Metastatic Breast Carcinoma in the Brain (tissue), 10 donors: Measurements from ENCODE around the genes SLC22A8 and RCOR2.

- PRO-cap, 10 experiments = no peak in any of the 10 experiments
Measured at GRCh38 chr11:62833357-62834127, 1.7 kb upstream of the STX5 start.

- PRO-cap, 10 experiments = no peak in any of the 10 experiments
Measured at GRCh38 chr11:62851938-62852740, 12.7 kb upstream of the WDR74 start.

- PRO-cap, 10 experiments = no peak in any of the 10 experiments
Measured at GRCh38 chr11:63015491-63016075, at the start of gene SLC22A8. Gene SLC22A8, minus strand, starts transcription at chr11:63015841.

DNA sequence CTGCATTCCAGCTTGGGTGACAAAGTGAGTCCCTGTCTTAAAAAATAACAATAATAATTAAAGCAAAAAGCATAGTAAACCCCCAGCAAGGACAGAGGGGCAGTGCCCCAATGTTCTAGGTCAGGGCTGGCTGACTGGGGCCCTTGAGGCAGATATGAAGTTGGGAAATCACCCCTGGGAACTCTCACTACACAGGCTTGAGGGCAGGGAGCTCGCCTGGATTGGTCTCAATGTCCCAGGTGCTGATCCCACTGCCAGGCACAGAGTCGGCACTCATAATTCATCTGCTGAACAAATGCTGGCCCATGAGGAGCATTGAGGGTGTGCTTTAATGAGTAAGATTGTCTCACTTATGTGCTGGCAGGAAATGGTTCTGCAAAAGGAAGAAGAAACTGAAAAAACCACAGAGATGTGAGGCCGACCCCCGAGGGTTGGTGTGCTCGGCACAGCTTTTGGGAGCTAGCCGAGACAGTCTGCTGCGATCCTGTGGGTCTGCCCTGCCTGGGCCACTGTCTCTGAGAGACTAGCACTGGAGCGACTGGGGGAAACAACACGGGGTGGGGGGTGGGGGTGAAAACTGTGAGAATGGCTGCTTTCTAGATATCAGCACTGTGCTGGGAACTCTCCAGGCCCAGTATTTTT, 9.4 kb downstream of the PLAAT2 start:
- PRO-cap, 10 experiments = peak in 2 of 10 experiments; most common plus-strand start position 406 of the sequence (in 2); most common minus-strand start position 271 of the sequence (in 1)

DNA sequence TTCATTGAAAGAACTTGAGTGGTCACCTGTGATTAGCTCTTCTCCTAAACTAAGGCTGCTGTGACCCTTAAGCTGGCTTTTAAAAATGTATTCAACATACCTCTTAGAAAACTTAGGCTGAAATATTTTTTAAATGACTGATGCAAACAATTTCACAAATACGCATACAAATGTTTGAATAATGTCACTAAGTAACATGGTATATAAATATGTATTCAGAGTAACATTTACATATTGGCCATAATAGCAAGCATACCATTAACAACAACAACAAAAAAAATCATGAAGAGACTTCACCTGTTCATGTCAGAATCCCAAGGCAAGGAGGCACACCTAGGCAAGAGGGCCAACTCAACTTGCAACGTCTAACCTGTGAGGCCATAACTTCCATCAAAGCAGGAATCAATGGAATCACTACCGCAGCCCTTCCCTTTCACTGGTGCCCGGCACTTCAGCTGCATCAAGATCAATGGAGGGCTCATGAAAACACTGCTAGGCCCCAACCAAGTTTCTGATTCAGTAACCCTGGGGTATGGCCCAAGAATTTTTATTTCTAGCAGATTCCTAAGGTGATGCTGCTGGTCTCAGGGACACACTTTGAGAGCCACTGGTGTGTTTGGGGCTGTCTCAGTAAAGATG, 8.2 kb downstream of the ZFTA start:
- PRO-cap, 10 experiments = peak in 1 of 10 experiments; most common minus-strand start position 465 of the sequence (in 1)

- PRO-cap, 10 experiments = peak in 10 of 10 experiments; most common plus-strand start chr11:63917027 (in 8); most common minus-strand start chr11:63917159 (in 6)
Measured at GRCh38 chr11:63916752-63917700, at the start of gene RCOR2. Gene RCOR2, minus strand, starts transcription at chr11:63917164.

GRCh38 chr11:63919912-63920617, 3.1 kb upstream of the RCOR2 start:
- PRO-cap, 10 experiments = peak in 1 of 10 experiments; most common plus-strand start chr11:63920435 (in 1); most common minus-strand start chr11:63920254 (in 1)

GRCh38 chr11:63951931-63952781, 13.4 kb downstream of the NAA40 start:
- PRO-cap, 10 experiments = no peak in any of the 10 experiments

DNA sequence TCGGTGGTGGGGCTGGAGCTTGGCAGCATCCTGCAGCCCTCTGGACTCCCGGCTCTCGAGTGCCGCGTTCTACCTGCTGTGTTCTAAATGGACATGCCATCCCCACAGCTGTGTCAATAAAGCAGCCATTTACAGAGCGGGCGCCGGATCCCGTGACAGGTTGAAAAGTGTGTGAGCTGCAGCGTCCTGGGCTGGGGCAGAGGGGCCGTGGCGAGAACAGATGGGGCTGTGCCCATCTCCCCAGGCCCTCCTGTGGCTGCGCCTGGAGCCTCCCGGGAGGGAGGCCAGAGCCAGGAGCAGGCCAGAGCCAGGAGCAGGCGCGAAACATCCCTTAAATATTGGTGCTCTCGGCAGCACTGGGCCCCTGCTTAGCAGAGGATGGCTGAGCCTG, 46.1 kb downstream of the FLRT1 start:
- PRO-cap, 10 experiments = no peak in any of the 10 experiments

DNA sequence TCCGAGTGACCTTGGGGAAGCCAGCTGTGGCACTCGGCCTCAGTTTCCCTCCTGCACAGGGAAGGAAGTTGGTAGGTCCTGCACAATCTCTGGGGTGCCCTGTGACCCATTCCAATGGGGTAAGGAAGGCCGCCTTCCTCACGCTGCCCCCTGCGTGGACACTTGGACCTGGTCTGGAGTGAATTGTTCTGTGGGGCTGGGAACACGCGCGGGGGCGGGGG, 689 bp downstream of the MACROD1 start:
- PRO-cap, 10 experiments = peak in 1 of 10 experiments; most common minus-strand start position 175 of the sequence (in 1)

DNA sequence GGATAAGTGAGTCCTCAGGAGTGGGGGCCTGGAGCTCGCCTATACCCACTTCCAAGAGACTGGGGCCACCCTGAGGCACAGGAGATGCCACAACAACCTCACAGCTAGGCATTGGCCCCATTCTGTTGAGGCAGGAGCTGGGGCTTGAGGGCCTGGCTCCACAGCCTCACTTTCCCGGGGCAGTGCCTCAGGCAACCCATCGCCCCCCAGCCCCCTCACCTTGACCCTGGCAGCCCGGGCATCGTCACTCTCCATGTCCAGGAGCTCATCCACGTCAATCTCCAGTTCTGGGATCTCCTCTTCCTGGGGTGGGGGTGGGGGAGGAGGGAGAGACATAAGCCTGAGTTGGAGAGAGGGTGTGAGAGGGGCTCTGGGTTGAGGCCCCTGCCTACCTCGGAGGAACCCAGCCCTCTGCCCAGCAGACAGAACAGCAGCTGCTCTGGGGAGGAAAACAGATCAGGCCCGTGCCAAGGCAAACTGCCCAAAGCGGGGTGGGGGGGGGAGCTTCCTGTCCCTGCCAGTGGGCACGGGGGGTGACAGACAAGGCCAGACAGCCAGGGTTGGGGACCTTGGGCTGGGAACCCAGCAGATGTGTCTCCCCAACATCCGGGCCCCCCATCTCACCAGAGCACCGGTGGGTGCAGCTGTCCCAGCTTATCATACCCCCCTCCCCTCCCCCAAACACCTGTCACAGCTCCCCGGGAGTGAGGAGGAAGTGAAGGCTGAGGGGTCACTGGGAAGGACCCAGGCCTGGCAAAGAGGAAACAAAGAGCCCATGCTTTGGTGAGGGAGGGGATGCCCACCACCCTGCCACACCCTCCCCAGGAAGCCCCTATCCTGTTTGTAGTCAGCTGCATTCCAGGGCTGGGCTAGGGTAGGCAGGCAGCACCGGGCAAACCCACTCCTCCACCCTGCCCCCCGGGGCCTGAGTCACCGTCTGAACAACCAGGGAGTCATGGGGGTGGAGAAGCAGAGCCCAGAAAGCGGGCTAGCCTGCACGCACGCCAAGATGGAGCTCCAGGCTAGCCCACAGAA, 1.4 kb downstream of the PPP1R14B start:
- PRO-cap, 10 experiments = peak in 9 of 10 experiments; most common plus-strand start position 972 of the sequence (in 7); most common minus-strand start position 939 of the sequence (in 7)

- PRO-cap, 10 experiments = peak in 6 of 10 experiments; most common plus-strand start chr11:64268869 (in 6); most common minus-strand start chr11:64268647 (in 2)
Measured at GRCh38 chr11:64268435-64268924, 16.0 kb downstream of the BAD start.

DNA sequence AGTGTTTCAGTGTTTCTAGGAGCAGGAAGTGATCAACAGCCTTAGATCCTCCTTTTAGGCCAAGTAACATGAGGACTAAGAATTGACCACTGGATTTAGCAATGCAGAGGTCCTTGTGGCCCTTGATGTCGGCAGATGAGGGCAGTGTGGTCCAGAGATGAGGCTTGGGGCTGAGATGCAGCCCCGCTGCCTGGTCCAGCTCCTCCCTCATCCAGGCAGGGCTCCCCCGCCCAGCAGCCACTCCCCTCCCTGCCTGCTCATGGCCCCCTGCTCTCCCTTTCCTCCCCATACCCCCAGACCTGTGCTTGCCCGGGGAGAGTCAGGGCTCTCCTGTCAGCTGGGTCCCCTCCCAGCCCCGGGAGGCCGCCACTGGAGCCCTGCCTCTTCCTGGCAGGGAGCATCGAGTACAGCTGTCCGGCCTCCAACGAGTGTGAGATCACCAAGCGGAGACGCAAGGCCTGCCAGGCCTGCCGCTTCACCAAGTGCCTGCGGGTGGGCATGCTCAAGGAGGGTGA, 3.7 kb downstream of the TRMT112 start:
- PRO-cap, 10 experiments = no peak in any of the 10 experiments

GRCh38 chr11:64500138-64500995, 55.4 kb upstream of the SLC22A11 start:
- PRO-cap, 10 experiments = peak in 3 of 10 experiments; most common plus-strand start chr11:64500482 (in 1); most common minus-strand start chr11:64500803 (in 3)

DNA sequence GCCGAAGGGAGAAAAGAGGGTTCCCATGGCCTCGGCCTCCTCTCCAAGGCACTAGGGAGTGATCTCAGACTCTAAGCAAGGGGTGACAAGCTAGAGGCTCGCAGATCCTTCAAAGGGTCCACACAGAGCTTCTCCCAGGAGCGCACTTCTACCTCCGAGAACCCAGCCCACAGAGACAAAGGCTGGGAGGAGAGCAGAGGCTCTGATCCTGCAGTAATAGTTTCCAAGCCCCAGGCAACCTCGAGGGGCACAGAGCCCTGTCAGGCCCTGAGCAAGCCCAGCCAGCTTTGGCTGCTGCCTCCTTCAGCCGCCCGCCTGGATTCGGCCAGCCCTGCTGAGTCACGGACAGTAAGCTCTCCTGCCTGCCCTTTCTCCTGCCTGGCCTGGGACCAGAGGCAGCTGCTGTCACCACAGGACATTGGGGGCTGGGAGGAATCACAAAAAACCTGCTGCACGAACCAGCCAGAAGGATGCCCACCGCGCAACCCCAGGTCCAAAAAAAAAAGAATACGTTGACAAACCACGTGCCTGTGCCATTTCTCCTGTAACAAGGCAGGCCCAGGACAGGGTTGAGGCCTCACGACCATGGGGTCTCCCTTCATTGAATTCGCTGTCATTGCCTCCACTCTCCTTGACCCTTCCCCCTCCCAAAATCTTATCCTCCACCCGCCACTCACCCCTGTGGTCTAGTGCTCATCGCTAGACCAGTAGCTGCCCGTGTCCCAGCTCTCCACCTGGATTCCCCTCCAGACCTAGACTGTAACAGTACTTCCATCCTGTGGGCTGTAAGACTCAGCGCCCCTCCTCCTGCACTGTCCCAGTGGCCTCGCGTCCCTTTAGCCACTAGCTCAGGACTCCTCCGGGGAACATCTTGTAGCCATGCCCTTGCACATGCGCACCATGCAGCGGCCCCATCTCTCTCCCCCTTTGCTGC, 7.6 kb upstream of the SLC22A12 start:
- PRO-cap, 10 experiments = no peak in any of the 10 experiments

GRCh38 chr11:64608089-64608461, 17.1 kb downstream of the SLC22A12 start:
- PRO-cap, 10 experiments = no peak in any of the 10 experiments

DNA sequence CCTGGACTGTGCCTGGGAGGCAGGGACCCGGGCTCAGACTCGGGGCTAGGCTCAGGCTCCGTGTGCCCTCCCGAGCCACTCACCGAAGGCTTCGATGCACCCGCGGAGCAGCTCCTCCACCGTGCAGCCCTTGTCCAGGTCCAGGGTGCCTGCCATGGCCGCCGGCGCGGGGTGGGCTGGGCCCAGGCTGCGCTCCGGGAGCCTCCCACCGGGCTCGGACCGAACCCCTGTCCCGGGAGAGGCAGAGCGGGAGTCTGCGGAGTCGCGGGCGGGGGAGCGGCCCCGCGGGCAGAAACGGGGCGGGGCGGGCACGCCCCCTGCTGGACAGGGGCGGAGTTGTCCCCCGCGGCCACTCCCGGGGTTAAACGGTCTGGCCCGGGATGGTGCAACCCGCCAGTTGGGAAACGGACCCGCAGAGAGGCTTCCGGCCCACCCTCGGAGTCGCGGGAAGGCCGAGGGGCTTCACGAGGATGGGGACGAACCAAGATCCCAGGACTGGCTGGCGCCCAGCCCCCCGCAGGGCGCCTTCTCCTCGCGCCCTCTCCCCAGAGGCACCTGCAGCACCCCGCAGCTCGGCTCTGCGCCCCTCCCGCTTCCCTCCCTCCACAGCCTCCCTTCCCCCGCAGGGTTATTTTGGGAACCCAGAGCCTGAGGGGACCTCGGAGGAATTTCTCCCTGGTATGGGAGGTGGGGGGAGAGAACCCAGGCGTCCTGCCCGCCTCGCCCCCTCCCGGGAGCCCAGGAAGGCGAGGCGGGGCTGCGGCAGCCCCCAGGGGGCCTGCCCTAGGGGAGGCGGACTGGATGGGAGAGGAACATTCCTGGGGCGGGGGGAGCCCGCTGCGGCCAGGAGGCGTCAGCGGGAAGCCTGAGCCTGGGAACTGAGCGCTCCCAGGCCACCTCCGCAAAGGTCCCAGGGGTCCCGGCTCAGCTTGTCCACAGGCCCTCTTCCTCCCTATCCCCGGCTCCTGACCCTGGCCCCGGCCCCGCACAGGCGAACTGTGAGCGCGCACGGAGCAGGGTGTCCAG, 918 bp downstream of the RASGRP2 start:
- PRO-cap, 10 experiments = peak in 2 of 10 experiments; most common plus-strand start position 393 of the sequence (in 1); most common minus-strand start position 229 of the sequence (in 1)

GRCh38 chr11:64758936-64759646, 683 bp downstream of the PYGM start:
- PRO-cap, 10 experiments = no peak in any of the 10 experiments

DNA sequence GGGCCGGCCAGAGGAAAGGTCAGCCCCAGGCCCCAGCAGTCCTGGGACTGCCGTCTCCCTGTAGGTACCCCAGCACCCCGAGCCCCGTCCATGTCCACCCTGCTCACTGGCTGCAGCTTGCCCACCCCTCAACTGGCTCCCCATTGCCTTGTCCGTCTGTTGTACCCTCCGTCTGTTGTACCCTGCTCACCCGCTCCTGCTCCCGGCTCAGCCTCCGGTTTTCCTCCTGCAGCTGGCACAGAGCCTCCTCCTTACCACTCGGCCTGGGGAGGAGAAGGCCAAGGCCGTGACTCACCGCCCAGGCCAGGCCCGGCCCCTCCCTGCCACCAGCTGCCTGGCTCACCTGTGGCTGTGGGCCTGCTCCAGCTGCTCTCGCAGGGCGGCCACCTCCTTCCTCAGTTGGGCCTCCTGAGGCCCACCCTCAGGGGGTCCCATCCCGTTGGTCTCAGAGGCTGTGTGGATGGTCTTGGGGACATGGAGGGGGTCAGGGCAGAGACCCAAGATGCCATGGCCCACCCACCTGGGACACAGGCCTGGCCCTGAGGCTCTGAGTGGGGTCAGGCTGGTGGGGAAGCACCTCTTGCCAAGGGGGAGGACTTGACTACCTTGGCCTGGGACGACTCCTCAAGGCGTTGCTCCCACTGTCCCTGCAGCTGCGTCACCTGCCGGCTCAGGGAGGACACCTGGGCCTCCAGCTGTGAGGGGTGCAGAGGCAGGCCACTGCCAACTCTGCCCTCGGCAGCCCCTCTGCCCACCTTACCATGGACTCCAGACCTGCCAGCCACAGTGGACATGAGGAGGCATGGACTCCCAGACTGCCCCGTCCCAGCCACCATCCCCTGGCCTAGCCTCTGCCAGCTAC, 9.1 kb downstream of the CDC42BPG start:
- PRO-cap, 10 experiments = no peak in any of the 10 experiments

GRCh38 chr11:64848674-64849213, 4.3 kb upstream of the CDC42BPG start:
- PRO-cap, 10 experiments = peak in 2 of 10 experiments; most common plus-strand start chr11:64848998 (in 1); most common minus-strand start chr11:64848825 (in 2)